Thoracic aorta endothelial cell (primary cell): ENCODE measurements around the gene SPACA9.

DNA sequence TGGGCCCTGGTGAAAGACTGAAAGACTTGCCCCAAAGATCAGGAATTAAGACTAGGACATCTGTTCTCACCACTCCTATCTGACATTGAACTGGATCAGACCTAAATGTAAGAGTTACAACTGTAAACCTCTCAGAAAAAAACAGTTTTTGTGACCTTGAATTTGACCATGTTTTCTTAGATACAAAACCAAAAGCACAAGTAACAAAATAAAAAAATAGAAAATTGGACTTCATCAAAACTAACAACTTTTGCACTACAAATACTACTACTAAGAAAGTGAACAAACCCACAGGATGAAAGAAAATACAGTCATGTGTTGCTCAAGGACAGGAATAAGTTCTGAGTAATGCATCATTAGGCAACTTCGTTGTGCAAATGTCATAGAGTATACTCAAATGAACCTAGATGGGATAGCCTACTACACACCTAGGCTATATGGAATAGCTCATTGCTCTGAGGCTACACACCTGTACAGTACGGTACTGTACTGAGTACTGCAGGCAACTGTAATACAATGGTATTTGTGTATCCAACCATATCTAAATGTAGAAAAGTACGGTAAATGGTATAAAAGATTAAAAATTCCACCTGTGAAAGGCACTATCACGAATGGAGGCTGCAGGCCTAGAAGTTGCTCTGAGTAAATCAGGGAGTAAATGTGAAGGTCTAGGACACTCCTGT, 88.3 kb downstream of the RAPGEF1 start:
- CAGE, long polyA plus RNA: no peak

- CAGE, long polyA plus RNA: no peak
Observed at GRCh38 chr9:131669860-131670952, 69.7 kb downstream of the RAPGEF1 start.

DNA sequence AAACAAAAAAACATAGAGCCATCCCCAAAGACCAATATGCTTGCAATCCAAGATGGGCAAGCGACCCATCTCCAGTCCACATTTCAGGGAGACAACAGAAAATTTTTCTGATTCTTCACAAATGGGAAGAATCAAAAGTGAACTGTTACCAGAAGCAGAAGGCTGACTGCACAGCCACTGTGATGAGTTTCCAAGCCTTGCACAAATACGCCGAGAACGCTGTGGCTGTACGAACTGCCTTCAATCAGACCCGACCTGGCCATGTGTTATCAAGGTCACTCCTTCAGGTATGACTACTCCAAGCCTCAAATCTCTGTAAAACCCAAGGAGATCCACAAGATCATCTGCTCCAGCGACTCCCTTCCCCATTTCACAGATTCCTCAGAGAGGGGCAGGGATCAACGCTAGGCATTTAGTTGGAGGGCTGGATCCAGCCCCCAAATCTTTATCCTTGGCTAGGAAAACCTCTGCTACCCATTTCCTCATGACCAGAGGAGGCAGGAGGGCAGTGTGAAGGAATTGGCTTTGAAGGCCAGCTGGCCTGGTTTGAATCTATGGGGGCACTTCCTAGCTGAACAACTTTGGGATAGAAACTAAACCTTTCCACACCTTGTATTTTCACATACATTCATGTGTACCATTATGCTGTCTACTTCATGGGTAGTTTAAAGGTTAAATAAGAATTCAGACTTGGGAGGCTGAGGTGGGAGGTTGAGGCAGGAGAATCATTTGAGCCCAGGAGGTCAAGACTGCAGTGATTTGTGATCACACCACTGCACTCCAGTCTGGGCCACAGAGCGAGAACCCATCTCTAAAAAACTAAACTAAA, 26.7 kb downstream of the RAPGEF1 start:
- CAGE, long polyA plus RNA: no peak

DNA sequence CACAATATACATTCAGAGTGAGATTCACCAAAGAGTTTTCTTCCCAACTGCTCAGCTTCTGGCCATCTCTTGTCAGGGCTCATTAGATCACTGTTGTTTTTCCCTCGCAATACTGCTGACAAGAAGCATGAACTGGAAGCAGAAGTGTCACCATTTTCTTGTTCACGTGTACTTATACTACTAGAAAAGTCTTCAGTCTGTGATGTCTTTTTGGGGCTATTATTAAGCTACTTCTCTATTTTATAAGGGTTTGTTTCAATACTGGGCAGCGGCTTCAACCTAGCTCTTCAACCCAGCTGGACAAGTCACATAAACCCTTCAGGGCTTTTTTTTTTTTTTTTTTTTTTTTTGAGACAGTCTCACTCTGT, 20.7 kb downstream of the RAPGEF1 start:
- CAGE, long polyA plus RNA: no peak

DNA sequence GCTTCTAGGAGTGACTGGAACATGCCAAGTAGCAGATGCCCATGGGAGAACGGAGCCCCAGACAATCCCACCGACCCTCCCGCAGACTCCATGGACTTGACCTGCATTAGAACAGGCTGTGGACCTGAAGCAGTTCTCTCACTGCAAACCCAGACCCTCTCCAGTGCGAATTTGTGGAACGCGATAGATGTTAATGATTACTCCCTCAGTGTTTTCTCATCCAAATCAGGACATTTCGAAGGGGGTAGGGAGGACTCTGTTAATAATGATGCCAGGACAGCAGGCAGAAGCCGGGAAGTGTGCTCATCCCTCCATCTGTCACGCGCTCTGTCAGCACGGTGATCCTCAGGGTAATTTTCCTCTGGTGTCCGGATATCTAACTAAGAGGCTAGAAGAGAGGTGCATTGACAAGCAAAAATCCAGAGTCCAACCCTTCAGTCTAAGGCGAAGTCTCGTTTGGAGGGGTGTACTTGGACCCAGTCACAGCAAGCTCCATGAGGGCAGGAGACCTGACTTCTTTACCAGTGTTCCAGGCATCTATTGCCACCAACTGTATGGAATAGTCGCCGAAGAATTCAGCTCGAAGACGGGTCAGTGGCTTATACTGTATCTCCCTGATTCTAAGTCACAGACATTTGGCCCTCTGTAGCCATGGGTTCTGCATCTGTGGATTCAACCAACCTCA, 18.7 kb downstream of the RAPGEF1 start:
- CAGE, long polyA plus RNA: no peak

DNA sequence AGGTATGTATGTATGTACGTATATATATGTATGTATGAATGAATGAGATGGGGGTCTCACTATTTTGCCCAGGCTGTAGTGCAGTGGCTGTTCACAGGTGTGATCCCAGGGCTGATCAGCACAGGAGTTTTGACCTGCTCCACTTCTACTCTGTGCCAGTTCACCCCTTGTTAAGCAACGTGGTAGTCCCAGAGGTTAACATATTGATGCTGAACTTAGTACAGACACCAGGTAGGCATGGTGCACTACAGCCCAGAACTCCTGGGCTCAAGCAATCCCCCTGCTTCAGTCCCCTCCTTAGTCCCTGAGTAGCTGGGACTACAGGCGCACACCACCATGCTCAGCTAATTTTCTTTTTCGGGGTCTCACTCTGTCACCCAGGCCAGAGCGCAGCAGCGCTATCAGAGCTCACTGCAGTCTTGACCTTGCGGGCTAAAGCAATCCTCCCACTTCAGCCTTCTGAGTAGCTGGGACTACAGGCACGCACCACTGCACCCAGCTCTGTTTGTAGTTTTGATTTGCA, 14.7 kb downstream of the RAPGEF1 start:
- CAGE, long polyA plus RNA: no peak

DNA sequence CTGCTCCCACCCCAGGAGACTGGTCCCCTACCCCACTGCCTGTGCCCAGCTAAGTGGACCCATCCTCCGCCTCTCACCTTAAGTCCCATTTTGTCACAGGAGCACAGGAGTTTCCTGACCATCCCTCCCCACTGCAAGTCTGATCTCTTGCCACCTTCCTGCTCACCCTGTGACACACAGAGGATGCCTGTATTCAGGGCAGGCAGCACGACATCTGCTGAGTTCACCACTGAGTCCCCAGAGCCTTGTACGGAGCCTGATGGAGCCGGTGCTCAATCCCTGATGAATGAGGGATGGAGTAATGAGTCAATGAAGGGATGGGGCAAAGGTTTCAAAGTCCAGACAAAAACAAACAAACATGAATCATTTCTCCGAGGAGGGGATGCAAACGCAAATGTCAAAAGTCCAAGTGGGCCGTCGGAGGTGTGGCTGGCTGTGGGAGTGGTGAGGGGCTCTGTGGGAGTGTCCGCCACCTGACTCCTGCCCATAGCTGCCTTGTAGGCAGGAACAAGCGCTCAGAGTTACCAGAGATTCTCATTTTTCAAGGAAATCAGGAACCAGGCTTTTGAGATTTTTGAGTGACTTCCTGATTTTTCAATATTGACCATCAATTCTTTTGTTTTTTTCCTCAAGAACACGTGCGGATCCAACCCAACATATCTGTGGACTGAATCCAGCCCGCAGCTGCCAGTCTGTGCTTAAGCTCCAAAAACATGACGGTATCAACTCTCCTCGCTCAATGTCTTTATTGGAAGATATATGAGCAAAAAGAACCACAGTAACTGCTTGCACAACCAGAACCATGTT, 4.4 kb downstream of the RAPGEF1 start:
- CAGE, long polyA plus RNA: no peak

DNA sequence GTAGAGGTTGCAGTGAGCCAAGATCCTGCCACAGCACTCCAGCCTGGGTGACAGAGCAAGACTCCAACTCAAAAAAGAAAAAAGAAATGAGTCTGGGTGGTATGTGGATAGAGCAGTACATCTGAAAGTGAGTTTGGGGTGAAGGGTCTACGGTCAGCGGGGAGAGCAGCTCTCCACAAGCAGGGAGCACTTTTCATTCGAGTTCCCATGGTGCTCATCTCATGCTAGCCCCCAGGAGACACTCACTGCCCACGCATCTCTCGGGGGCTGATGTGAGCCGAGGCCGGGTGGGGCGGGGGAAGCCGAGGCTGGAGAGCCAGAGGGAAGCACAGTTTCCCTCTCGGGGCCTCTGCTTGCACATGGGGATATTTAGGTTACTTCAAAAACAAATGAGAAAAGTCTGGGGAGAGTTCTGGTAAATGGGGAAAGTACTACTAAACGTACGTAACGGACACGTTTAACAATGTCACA, 34.1 kb upstream of the NTNG2 start:
- CAGE, long polyA plus RNA: no peak

DNA sequence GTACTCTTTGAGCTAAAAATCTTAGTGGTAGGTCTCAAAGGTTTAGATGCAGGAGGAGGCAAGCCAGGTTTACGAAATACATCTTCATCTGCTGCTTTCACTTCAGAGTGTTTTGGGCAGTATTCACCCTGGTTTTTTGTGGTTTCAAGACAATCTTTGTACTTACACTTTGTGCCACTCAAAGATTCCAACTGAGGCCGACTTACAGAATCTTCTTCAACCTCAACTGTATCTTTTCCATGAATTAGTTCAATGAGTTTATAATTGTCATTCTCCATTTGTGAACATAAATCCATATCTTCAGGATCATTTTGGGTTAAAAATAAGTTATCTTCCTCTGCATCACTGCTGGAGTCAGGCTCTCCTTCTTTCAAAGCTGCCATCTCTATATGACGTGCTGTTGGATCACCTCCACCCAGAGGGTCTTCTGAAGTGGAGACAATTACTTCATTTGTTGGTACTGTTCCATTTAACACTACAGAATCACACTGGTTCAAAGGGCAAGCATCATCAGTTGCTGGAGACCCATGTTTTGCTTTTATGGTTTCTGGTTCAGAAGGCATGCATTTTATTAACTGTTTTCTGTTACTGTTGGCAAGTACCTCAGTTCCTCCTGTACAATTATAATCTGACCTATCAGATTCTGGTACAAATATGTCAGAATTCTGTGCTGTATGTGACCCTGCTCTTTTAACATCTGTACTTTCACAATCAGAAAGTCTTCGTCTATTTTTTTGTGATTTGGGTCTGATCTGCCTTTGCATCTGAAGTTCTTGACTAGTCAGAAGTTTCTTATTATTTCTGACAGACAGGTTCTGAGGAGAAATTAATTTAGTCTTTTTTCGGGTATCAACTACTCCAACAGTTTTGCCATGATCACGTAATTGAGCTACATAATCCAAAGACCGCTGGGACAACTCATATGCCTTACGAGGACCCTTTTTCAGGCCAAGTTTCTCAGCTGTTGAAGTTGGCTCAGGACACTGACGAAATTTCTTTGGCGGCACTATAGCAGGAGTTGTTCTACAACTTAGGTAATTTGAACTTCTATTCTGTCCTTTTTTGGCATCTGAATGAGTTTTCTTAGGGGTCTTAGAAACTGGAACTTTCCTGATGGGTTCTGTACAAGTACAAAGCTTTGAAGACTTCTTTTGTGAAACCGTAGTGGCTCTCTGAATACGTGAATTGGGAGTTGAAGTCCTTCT, 27.6 kb downstream of the SETX start:
- CAGE, long polyA plus RNA: no peak

- CAGE, long polyA plus RNA: no peak
Observed at GRCh38 chr9:132560521-132561260, 21.7 kb upstream of the BARHL1 start.

- CAGE, long polyA plus RNA: no peak
Observed at GRCh38 chr9:132769354-132769946, 99.2 kb downstream of the GTF3C4 start.

GRCh38 chr9:132798042-132798498, 80.0 kb downstream of the AK8 start:
- CAGE, long polyA plus RNA: no peak

DNA sequence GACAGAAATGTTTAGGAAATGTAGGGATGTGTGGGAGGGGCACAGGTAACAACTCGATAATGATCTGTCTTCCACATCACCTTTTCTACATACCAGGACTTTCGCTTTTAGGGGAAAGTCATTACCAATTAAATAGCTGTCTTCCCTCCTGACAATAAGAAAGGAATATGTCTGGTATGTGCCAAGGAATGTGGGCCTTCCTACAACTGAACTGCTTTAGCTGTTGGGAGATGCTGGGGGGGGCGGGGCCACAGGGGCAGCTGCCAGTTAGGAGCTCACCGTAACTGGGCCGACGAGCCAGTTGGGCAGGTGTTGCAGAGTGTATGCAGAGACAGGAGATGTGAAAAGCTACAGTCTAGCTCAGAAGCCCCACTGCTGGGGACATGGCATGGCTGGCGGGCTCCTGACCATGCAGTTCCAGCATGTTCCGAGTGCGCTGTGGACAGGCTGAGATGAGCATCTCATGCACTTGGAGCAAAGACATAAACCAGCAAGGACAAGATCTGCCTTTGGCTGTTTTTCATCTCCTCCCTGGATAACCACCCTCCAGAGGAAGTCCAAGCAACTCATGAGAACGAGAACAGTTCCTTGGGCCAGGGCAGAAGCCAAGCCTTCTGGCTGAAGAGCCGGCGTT, 71.0 kb downstream of the AK8 start:
- CAGE, long polyA plus RNA: no peak

DNA sequence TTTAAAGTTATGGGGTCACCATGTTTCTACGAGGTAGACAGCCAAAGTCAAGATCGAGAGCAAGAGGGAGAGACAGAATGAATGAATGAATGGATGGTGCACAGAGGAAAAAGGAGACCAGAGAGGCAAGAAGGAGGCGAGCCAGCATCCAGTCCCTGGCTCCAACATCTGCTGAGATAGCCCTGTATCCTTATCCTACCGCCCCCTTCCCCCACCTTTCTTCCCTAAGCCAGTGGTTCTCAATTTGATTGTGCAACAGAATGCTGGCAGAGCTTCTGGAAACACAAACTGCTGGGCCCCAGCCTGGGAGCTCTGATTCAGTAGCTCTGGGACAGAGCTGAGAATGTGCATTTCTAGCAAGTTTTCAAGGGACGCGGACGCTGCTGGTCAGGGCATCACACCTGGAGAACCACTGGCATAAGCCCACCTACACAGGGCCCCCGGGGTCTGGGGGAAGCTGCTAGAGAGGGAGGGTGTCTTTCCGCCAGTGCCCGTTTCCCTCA, 21.1 kb downstream of the AK8 start:
- CAGE, long polyA plus RNA: no peak

- CAGE, long polyA plus RNA: no peak
Observed at GRCh38 chr9:132878604-132879152, at the start of gene SPACA9. Gene SPACA9 (plus strand): TSS chr9:132878898.

DNA sequence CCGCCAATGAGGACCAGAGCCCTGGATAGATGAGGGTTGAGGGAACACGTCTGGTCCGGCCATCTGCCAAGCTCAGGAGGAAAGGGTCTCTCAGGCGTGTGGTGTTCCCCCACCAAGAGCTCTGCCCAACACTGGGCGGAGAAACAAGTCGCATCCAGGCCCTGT, 1.5 kb downstream of the RALGDS start:
- CAGE, long polyA plus RNA: no peak

GRCh38 chr9:133121928-133122503, 976 bp upstream of the RALGDS start:
- CAGE, long polyA plus RNA: no peak

GRCh38 chr9:133143916-133144911, 19.5 kb downstream of the GBGT1 start:
- CAGE, long polyA plus RNA: no peak

GRCh38 chr9:133239439-133240024, 30.5 kb upstream of the OBP2B start:
- CAGE, long polyA plus RNA: no peak

GRCh38 chr9:133254569-133255730, 45.9 kb upstream of the OBP2B start:
- CAGE, long polyA plus RNA: no peak